Umbilical cord (tissue), 2 donors: ENCODE data around the gene ATP2B2.

GRCh38 chr3:10504512-10504708, 976 bp downstream of the ATP2B2 start:
- RAMPAGE, long total RNA, result no peak

DNA sequence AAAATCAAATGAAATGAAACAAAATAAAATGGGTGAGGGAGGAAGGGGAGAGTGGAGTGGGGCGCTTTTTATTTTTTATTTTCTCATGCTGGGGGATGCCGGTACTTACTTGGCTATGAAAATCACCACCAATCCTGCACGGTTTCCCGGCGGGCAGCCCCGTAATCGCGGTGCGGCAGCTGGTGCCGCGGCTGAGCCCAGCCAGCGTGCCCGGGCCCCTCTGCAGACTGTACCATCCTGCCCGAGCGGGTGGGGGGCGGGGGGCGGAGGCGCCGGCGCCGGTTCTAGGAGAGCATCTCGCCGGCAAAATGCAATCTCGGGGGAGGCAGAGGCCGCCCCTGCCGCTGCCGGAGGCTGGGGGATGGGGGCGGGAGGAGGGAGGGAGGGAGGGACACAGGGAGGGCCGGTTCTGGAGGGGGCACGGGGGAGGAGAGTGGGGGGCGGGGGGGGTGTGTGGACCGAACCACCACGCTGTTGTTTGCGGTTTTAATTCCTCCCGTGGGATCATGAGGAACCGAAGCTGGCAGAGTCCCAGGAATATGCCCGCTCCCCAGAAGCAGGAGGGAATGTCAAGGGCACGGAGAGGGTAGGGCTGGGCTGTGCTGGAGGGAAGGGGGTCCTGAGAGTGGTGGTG, at the start of gene ATP2B2:
Gene ATP2B2 (minus strand): TSS at position 231 of the 634 bp plus-strand sequence.
- RAMPAGE, long total RNA, result no peak

- RAMPAGE, long total RNA, result no peak
Observed at GRCh38 chr3:10707654-10707866, 108.5 kb upstream of the SLC6A11 start.

DNA sequence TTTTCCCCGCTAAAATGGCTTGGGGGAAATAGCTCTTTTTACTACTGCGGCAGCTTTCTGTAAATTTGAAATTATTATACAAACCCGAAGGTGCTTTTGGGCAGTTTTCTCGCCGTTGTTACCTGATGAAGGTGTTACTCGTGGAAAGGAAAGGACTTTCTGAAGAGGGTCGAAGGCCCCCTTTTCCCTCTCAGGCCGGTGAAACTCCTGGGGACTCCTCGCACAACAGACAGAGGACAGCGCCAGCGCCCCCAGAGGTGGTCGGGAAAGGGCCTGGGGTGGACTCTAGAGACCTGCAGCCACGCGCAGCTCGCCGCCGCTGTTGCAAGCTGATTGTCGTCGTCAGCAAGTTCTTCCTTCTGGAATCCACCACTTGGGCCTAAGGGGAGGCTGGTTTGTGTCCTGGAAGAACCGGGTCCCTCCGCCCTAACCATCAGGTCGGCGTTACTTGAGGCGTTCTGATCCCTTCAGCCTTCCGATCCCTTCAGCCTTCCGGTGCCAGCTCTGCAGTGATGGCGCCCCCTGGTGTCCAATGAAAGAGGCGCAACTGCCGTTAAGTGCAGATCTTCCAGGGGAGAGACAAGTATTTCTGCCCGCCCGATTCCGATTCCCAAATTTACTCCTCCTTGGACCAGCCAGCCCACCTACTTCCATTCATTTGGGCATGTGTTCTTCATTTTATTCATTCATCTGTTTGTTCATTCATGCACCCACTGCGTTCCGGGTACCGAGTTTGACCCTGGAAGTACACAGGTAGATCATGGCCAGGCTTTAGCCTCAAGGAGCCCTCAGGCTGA, 77.3 kb upstream of the SLC6A11 start:
- RAMPAGE, long total RNA, result no peak

DNA sequence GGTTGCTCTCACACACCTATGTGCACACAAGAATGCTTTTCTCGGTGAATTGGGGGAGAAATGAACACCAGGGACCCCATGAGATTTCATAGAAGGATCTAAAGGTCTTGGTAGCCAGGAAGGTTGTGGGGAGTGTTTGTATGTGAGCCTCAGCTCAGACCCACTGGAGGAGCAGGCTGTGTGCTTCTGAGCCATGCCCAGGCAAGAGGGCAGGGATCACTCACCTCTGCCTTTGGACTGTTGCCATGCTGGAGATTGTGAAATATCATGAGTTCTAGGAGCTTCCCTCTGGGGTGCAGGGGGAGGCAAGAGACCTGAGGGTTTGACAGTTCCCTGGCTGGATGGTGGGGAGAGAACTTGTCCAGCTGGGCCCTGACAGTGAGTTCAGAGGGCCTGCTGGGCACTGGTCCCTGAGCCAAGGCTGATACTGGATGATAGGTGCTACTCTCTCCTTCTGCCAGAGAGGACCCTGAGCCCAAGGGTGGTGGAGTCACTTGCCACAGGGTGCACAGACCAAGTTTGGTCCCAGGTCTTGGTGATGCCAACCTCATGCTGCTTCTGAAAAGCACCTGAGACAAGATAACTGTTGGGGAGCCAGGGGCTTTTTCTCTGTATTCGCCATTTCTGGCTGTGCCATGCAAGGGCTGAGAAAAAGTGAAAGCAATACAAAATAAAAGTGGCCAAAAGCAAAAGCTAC, 6.1 kb downstream of the SLC6A1 start:
- RAMPAGE, long total RNA, result no peak

GRCh38 chr3:11195674-11196326, 41.5 kb downstream of the HRH1 start:
- RAMPAGE, long total RNA, result no peak

GRCh38 chr3:11251278-11251655, 20.9 kb upstream of the ATG7 start:
- RAMPAGE, long total RNA, result no peak

- RAMPAGE, long total RNA, result no peak
Observed at GRCh38 chr3:11306647-11307401, 34.6 kb downstream of the ATG7 start.

GRCh38 chr3:11386276-11386794, 114.1 kb downstream of the ATG7 start:
- RAMPAGE, long total RNA, result no peak

- RAMPAGE, long total RNA, result no peak
Observed at GRCh38 chr3:11481956-11482367, 161.8 kb downstream of the VGLL4 start.

DNA sequence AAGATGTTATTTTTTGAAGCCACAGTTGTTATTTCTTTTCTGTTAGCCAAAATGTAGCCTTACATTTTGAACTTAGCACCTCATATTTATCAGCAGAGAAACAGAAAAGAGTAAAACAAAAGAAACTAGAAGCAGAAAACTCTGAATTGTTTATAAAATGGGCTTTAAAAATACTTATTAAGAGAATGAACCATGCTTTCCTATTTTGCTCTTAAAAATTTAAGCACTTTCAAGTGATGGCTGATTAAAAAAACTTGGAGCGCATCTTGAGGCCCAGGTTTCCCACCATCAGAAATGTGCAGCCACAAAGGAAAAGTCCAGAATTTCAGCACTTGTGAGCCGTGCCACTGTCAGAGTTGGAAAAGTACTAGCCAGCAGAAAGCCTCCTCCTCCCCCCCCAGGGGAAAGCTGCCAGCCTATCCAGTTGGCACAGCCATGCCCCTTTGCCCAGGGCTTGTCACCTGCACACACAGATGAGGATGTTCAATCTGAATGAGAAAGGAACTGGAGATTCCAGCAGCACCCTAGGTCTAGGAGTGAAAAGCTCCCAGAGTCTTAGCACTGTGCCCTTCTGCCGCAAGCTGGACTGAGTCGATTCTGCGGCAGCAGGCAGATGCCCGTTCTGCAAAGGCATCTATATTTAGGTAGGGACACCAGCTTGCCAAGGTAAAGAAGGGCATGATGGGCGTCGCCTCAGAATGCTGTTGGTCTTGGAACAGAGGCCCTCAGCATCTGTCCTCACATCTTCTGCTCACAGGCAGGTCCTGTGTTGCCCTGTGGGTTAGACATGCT, 109.8 kb downstream of the VGLL4 start:
- RAMPAGE, long total RNA, result no peak

DNA sequence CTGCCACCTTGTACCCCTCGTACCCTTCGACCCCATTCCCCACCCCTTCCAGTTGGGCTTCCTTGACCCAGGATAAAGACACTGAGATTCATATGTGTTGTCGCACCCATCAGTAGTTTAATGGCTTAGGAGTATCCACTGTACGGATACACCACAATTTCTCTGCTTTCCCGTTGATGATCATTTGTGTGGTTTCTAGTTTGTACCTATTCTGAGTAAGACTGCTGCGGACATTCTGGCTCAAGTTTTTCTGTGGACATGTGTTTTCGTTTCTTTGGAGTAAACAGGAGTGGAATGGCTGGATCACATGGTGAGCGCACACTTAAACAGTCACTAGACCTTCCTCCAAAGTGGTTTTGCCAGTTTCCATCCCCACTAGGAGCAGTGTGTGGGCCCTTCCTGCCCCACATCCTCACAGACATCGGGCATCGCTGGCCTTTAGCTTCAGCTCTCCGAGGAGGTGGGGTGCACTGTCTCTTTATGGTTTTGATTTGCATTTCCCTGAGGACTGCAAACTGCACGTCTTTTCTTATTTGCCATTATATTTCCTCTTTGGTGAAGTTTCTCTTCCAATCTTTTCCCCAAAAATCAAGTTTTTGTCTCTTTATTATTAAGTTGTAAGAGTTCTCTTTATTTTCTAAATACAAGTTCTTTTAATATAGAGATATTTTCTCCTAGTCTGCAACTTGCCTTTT, 94.1 kb downstream of the VGLL4 start:
- RAMPAGE, long total RNA, result no peak

- RAMPAGE, long total RNA, result no peak
Observed at GRCh38 chr3:11609963-11610794, 33.5 kb downstream of the VGLL4 start.

- RAMPAGE, long total RNA, result no peak
Observed at GRCh38 chr3:11911218-11911661, 64.6 kb upstream of the TAMM41 start.

DNA sequence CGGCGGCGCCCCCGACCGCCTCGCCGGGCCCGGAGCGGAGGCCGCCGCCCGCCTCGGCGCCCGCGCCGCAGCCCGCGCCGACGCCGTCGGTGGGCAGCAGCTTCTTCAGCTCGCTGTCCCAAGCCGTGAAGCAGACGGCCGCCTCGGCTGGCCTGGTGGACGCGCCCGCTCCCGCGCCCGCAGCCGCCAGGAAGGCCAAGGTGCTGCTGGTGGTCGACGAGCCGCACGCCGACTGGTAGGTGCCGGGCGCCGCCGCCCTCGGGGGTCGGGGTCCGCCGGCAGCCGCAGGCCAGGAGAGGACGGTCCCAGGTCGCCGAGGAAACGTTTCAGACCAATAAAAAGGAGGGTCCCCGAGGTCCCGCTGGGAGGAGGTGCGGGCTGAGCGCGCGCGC, 502 bp downstream of the SYN2 start:
- RAMPAGE, long total RNA, result no peak

DNA sequence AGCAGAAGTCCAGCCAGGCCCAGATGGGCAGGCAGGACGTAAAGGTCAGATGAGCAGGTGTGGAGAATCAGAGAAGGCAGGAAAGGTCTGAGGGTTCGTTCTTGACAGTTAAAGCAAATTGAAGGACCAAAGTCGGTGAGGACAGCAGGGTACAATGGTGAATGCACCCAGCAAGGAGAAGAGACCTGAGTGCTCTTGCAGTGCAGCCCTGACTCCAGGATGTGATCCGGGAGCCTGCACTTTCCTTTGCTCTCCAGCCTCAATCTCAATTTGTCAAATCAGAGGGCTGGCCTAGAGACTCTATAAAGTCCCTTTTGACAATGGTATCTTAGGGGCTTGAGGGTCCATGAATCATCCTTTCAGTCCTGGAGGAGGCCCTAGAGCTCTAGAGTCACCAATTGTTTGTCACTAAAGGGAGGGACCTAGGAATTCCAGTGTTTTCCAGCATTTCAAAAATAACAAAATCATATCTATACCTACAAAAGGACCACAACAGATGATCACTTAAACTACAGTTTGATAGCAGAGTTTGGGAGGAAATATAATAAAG, 9.3 kb downstream of the TIMP4 start:
- RAMPAGE, long total RNA, result no peak

DNA sequence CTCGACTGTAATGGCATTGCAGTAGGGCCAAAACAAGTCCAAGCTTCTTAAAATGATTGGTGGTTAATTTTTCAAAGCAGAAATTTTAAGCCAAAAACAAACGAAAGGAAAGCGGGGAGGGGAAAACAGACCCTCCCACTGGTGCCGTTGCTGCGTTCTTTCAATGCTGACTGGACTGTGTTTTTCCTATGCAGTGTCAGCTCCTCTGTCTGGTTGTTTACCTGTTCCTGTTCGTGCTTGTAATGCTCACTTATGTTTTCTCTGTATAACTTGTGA, 24.6 kb upstream of the TIMP4 start:
- RAMPAGE, long total RNA, result no peak

GRCh38 chr3:12322803-12323502, 34.1 kb downstream of the PPARG start:
- RAMPAGE, long total RNA, result no peak

GRCh38 chr3:12393760-12394268, 90.5 kb upstream of the TSEN2 start:
- RAMPAGE, long total RNA, result no peak

DNA sequence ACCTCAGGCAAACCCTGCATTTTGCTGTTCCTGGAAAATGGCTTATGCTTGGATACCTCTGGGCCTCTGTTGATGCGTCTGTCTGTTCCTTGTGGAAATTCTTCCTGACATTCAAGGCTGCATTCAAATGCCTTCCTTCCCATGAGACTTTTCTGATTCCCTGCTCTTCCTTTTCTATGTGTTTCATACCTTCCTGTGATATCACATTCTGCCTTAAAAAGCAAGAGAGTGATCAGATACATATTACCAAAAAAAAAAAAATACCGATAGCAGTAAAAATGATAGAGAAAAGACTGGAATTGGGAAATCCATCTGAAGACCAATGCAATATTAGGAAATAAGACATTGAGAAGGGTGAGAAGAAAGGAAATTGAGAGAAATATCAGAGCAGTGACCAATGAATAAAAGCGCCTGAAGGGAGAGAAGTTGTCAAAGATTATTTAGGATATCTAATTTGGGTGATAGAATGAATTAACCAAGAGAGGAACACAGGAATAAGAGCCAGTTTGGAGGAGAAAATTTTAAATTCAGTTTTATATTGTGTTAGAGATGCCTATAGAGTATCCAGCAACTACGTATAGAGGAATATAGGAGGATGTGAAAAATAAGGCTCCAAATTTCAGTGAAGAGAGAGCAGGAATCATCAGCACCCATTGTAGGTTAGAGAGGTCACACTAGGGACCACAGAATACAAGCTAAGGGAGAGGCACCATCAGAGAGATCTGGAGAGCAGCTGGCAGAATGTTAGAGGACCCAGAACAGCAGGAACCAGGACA, 86.2 kb upstream of the TSEN2 start:
- RAMPAGE, long total RNA, result no peak